Neuron (in vitro differentiated cells): ENCODE results near the gene RAB3C.

DNA sequence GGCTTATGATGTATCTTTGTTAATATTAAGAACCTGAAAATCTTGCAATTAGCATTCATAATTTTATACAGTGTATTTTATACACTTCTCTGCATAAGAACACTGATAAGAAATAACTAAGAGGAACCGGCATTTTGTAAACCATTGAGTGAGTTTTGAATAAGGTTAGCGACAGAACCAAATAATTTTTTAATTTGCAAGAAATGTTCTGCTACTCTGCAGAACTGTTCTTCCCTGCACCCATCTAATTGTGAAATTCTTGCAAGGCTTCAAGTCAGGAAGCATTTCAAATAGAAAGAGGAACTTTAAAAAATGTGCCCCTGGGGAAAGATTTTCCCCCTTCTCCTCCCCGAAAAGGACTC, 180.8 kb upstream of the ANKRD55 start:
- PRO-cap: no peak

DNA sequence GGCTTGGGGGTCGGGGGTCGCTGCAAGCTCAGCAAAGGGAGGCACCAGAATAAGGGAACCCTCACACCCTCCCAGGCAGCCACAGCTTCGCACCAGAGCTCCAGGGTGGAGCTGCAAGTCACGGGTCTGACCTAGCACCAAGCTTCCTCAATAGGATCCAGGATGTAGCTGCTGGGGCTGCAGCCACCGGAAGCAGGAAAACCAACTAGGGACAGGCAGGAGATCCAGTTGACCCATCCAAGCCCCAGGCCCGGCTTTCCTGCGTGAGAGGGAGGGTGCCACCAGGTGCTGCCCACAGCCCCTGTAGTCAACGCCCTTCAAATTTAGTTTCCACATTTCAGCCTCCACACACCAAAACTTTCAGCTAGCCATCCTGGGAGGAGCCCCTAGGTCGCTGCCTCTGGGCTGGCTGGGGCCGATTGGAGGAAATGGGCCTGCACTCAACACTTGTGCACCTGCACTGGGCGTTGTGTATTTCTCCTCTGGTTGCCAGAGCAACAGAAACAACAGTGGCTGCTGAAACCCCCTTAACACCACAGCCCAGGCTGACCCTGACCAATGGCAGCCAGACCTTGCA, 226.6 kb upstream of the MAP3K1 start:
- PRO-cap: no peak

DNA sequence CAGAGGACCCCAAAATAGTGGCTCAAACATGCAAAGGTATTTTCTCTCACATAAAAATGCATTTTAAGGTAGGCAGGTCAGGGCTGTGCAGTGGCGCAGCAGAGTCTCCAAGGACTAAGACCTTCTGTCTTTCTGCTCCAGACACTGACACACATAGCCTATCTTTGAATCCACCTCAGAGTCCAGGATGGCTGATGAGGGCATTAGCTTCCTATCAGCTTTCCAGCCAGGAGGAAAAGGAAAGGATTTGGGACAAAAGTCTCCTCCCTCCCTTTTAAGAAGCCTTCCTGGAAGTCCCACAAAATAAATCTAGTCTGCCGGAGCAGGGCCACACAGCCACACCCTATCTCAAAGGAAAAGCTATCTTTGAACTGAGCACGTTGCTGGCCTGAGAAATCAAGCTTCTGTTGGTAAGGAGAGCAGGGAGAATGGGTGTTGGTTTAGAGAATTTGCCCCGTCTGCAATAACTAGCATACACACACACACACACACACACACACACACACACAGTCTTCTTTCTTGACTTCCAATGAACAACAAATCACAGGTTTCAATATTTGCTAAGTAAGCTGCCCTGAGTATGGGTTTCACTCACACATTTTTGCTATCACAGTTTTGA, 116.7 kb upstream of the MAP3K1 start:
- PRO-cap: no peak

DNA sequence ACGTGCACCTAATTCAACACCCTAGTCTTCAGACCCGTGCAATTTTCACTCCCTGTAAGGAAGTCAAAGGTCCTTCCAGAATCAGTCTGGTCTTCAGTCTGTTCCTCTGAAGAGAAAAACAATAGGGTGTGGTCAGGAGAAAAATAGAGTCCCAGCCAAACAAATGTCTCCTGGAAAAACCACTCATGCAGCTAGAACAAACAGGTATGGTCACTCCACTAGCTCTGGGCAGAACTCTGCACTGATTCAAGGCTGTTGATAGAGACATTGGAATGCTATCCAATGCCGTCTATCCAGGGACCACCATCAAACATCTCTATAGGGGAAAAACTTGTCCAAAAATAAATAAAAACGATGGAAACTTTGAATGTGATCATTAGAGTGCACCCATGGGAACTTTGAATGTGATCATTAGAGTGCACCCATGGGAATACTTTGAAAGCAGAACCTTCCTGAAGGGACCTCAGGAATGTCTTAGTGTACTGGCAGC, 81.7 kb upstream of the MAP3K1 start:
- PRO-cap: no peak

GRCh38 chr5:56817191-56817702, 1.9 kb downstream of the MAP3K1 start:
- PRO-cap: no peak

- PRO-cap: no peak
These were observed 23.0 kb downstream of the MAP3K1 start for GRCh38 chr5:56838272-56838864.

GRCh38 chr5:57031928-57032705, 80.2 kb upstream of the MIER3 start:
- PRO-cap: no peak

- PRO-cap: no peak
These were observed 46.7 kb downstream of the ACTBL2 start for GRCh38 chr5:57435934-57436366.

DNA sequence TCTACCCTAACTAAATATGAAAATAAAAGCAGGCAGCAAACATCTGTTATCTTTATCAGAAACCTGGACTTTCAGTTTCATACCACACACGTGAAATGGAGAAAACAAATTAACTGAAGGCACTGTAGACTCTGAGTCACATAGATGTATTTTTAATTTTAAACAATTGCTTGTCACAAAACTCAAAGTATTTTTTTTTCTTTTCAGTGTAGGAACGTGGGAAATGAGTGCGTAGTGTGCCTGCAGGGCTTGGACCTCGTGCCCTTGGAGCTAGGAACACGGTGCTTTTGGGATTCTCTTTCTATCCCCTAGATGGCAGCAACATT, 16.6 kb upstream of the ACTBL2 start:
- PRO-cap: no peak

- PRO-cap: no peak
These were observed 169.5 kb upstream of the ACTBL2 start for GRCh38 chr5:57652239-57652468.

GRCh38 chr5:57816307-57816581, 333.6 kb upstream of the ACTBL2 start:
- PRO-cap: no peak

DNA sequence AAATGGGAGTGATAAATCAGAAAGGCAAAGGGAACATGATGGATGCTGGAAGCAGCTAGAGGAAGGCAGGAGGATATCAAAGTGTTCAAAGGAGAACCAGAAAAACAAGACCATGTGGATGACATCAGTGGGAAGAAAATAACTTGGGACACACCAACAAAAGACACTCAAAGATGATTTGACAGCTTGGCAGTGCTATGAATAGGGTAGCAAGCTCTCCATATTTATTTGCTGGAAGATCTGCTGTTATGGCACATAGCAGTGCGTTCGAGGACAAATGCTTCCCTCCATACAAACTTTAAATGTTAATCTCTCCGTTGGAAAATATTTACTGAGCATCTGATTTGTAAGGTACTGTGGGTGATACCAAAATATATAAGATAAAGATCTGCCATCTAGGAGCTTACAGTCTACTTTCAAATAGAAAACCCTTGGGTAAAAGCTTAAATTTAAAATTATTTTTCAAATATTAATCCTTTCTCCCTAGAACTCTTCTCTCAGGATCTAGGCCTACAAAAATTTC, 142.7 kb downstream of the PLK2 start:
- PRO-cap: no peak

- PRO-cap: no peak
These were observed 9.2 kb downstream of the PLK2 start for GRCh38 chr5:58450704-58451057.

- PRO-cap: no peak
These were observed 5.7 kb downstream of the PLK2 start for GRCh38 chr5:58453889-58454841.

DNA sequence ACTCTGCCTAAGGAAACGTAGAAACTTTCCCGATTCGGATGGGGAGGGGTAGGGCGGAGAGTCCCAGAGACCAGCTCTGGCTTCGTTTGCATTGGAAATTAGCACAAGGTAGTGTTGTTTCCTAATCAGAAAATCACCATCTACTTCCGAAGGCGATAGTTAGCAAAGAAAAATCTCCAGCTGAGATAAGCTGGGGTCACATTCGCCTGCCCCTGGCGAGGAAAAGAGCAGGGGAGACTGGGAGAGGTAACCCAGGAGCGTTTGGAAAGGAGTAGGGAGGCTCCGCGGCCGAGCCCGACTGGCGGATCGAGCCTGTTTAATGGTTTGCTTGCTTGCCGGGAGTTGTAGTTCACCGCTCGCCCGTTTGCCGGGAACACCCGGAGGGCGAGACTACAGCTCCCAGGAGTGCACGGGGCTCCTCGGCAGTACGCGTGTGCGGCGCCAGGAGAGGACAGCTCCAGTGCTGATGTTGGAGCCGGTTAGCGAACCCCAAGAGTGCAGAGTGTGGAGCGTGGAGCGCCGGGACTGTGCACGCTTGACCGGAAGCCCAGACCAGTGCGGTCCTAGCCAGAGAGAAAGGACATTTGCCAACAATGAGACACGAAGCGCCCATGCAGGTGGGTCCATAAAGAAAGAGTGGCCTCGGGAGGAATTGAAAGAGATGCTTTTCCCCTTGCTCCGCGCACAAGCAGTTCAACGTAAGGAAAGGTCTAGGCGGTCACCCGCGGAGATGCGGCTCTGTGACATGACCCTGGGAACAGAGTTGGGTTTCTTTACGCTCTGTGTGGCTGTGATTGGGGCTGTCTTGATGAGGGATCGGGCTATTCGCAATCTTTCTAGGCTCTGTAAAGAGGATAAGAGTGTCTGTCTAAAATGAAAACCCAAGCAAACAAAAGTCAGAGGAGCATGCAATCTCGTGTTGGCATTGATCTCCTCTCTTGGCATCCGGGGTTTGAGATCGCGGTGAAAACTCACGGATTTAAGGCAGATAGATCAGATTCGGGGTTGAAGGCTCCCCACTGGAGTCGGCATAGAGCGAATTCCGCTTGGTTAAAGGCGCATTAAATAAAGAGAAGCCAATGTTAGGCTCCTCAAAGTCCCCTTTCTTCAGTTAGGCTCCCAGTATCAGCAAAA, at the start of gene RAB3C:
Gene RAB3C, plus strand, starts transcription at position 460 of the 1,134 bp plus-strand sequence.
- PRO-cap: bidirectional peak, plus-strand start at position 460 of the sequence, minus-strand start at position 300 of the sequence; bidirectional peak, plus-strand start at position 691 of the sequence, minus-strand start at position 706 of the sequence

GRCh38 chr5:59042293-59042552, 459.3 kb downstream of the RAB3C start:
- PRO-cap: no peak

- PRO-cap: no peak
These were observed 541.4 kb downstream of the RAB3C start for GRCh38 chr5:59124113-59124793.

- PRO-cap: no peak
These were observed 610.9 kb downstream of the RAB3C start for GRCh38 chr5:59193802-59194104.

DNA sequence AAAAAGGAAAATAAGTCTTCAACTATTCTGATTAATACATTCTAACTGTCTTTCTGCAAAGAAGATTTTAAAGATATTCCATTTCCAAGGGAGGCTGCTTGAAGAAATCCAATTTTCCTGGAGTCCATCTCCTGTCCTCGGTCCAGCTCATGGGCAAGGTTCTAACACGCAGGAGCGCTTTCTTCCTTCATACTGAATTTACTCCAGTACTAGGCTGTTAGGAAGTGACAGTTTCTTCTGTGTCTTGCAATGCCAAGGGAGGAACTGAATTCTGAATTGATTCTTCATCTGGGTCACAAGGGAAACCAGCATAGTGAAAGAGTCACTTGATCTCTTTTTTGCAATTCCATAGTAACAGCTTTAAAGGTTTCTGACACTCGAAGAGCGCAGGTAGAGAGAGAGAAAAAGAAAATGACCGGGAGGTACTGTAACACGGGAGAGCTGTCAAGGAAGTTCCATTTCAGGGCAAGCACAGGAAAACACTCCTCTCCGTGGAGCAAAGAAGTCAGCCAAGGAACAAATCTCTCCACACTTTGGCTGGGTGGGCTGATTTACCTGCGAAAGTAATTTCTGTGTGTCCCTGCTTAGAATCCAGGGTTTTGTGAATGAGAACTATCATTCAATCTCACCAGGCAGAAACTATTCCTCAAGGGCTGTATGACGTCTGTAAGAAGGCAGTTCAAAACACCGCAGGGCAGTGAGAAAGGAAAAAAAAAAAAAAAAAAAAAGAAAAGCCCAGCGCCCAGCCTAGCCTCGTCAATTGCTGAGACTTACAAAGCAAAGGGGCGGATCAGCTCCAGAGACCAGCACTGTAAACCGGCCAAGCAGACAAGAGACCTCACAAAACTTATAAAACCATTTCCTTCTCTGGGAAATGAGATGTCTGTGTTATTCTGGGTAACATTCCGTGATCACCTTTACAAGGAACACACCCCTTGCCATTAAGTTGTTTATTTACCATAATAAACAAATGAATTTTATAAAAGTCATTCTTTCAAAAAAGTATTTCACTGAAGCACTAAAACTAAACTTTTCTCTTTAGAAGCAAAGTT, 617.8 kb downstream of the PDE4D start:
- PRO-cap: no peak

GRCh38 chr5:59359680-59360462, 533.7 kb downstream of the PDE4D start:
- PRO-cap: no peak